ENCODE measurements around the gene THAP2.

- PRO-cap, 4 experiments = peak in 4 of 4 experiments; most common plus-strand start chr12:71664025 (in 4); most common minus-strand start chr12:71664313 (in 1)
- RAMPAGE, long total RNA, 2 experiments = start-site peak on the plus strand in 1 of 2 experiments, at chr12:71664004-71664439 at its widest, 140 reads per replicate
- RRBS = no CpG with 5 or more reads among the region's 35 CpGs
Measured at GRCh38 chr12:71663917-71664764, at the start of gene THAP2. Gene THAP2 (plus strand): TSS chr12:71664301.

- PRO-cap, 4 experiments = no peak in any of the 4 experiments
- RAMPAGE, long total RNA, 2 experiments = no peak in any of the 2 experiments
- RRBS = no CpG with 5 or more reads among the region's 10 CpGs
Measured at GRCh38 chr12:71947351-71948194, 8.9 kb downstream of the TPH2 start.

- PRO-cap, 4 experiments = no peak in any of the 4 experiments
- RAMPAGE, long total RNA, 2 experiments = no peak in any of the 2 experiments
- RRBS = no CpG with 5 or more reads among the region's 2 CpGs
Measured at GRCh38 chr12:72076348-72076613, 137.6 kb downstream of the TPH2 start.

DNA sequence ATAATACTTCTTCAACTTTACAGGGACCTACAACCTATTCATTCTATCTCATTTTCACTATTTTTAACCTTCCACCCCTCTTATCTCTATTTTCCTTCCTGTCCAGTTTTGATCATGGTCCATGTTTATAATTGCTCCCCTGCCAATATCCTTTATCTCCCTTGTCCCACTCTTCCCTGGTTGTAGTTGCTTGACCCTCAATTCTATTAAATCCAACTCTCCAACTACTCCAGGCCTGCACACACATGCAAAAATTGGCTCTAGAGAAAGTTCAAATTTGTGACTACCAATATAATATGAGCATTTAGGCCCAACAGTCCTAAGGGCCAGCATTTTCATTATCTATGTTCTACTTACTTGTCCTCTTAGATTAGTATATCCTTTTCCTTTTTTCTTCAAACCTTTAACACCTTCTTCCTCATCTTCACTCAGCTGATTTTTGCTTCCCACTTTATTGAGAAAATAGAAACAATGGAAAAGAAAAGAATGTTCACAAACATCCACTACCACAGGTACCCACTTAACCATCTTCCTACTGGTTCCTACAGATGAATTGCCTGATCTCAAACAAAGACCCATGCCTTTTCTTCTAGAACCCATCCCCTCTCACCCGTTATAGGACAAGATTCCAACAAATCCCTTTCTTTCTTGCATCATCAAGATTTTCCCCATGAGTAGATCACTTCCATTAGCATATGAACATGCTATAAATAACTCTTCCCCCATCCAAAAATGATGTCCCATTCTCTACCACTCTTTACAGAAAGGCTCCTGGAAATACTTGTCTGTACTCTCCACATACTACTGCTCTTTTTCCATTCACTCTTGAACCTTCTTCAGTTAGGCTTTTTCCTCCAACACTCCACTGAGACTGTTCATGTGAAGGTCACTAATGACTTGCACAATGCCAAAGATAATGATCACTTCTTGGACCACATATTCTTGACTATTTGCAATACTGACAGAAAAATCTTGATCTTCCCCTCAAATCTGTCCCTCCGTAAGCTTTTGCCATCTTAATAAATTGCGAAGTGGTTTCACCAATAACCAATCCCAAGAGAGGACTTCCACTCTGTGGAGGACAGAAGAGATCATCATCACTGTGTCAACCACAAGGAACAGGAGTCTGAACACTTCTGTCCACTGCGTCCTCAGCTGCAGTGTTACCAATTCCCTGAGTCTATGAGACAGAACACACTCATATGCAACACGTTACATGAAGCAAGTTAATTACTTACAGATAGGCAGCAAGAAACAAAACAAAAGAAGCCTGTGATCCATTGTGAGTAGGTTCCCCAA, 17.6 kb upstream of the TRHDE start:
- PRO-cap, 4 experiments = no peak in any of the 4 experiments
- RAMPAGE, long total RNA, 2 experiments = no peak in any of the 2 experiments
- RRBS = no CpG with 5 or more reads among the region's 5 CpGs

DNA sequence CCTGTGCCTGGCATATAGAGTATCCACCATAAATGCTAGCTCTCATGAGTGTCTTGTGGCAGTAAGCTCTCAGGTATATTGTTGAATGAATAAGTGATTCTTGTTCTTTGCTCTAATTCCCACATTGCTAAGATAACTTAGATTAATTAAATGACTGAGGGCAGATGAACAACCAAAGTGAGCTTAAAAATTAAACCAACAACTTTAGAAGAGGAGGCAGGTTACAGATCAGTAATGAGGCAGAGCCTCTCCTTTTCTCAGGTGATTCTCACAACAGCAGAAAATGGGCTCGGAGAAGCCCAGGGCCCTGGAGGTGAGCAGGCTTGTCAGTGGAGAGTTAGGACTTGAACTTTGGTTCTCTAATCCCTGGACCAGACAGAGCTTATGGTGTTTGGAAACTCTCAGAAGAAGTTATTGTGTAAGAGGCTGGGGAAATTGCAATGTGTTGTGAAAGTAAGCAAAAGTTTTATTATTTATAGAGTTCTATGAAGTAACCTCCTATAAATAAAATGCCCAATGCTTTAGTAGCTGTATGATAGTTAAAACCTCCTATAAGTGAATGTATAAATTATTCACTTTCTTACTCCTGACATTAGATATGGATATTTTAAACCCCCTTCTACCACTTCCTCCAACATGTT, 2.8 kb downstream of the TRHDE start:
- PRO-cap, 4 experiments = peak in 1 of 4 experiments; most common minus-strand start position 377 of the sequence (in 1)
- RAMPAGE, long total RNA, 2 experiments = no peak in any of the 2 experiments
- RRBS = no CpG with 5 or more reads among the region's 1 CpG

- PRO-cap, 4 experiments = peak in 1 of 4 experiments; most common minus-strand start chr12:73129617 (in 1)
- RAMPAGE, long total RNA, 2 experiments = no peak in any of the 2 experiments
- RRBS = no CpG with 5 or more reads among the region's 5 CpGs
Measured at GRCh38 chr12:73129509-73129754, 857.3 kb downstream of the TRHDE start.

GRCh38 chr12:74292102-74293454, 245.1 kb upstream of the ATXN7L3B start:
- PRO-cap, 4 experiments = no peak in any of the 4 experiments
- RAMPAGE, long total RNA, 2 experiments = no peak in any of the 2 experiments
- RRBS = 98% methylated on average over 4 of the region's 40 CpGs

DNA sequence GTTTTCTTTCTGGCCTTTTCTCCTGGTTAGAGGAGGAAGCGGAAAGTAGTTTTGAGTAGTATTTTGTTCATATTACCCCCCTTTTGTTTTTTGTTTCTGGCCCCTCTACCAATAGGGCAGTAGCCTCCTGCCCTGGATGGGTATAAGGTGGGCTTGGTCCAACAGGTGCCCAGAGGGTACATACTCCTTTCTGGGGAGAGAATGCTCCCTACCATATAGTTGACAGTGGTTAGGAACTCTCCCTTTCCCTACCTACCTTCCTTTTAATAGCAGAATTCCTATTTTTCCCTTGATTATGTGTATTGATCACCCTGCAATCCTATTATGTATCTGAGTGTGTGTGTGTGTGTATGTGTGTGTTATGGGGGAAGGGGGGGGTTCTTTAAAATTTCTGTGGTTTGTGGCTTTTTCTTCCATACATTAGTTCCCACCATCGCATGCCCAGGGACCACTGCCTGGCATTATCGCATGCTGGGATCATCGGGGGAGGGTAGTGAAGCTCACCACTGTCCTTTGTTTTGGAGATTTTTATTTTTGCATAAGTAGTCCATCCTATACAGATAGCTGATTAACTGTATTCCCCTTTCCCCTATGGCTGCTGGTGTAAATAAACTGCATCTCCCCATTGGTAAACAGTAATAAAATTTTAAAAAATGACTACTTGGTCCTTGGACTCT, 3.3 kb downstream of the ATXN7L3B start:
- PRO-cap, 4 experiments = no peak in any of the 4 experiments
- RAMPAGE, long total RNA, 2 experiments = no peak in any of the 2 experiments
- RRBS = no CpG with 5 or more reads among the region's 4 CpGs

- PRO-cap, 4 experiments = peak in 2 of 4 experiments; most common plus-strand start chr12:75481939 (in 2); most common minus-strand start chr12:75481943 (in 1)
- RAMPAGE, long total RNA, 2 experiments = no peak in any of the 2 experiments
- RRBS = no CpG with 5 or more reads among the region's 4 CpGs
Measured at GRCh38 chr12:75481792-75482348, 1.3 kb downstream of the GLIPR1 start.

GRCh38 chr12:75953963-75954639, 130.4 kb downstream of the NAP1L1 start:
- PRO-cap, 4 experiments = no peak in any of the 4 experiments
- RAMPAGE, long total RNA, 2 experiments = no peak in any of the 2 experiments
- RRBS = no CpG with 5 or more reads among the region's 4 CpGs

DNA sequence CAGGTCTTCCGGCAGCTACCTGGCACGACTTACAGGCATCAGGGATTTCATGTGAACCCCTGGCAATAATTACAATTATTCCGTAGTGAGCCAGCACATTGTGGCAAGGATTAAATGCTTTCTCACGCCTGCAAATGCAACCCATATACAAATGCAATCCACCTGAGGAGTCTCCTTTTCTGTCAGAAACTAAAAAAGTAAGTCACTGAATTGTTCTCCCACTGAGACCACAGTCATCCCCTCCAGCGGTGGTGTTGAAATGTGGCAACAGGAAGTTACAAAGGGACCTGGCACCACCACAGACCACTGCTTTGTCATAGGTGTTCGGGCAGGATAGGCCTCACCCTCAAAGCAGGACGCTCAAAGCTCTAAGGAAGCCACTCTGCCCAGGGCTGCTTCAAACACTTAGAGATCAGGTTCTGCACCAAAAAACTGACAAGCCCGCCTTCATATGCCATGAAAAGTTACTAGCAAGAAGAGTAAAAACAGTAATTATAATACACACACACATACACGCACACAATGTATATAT, 64.3 kb downstream of the NAP1L1 start:
- PRO-cap, 4 experiments = no peak in any of the 4 experiments
- RAMPAGE, long total RNA, 2 experiments = no peak in any of the 2 experiments
- RRBS = no CpG with 5 or more reads among the region's 9 CpGs

- PRO-cap, 4 experiments = peak in 2 of 4 experiments; most common plus-strand start chr12:76030873 (in 1); most common minus-strand start chr12:76030865 (in 2)
- RAMPAGE, long total RNA, 2 experiments = no peak in any of the 2 experiments
- RRBS = 2% methylated on average over 11 of the region's 47 CpGs
Measured at GRCh38 chr12:76030441-76031220, 53.9 kb downstream of the NAP1L1 start.

GRCh38 chr12:76085307-76085574, 756 bp upstream of the NAP1L1 start:
- PRO-cap, 4 experiments = no peak in any of the 4 experiments
- RAMPAGE, long total RNA, 2 experiments = no peak in any of the 2 experiments
- RRBS = no CpG with 5 or more reads among the region's 8 CpGs

- PRO-cap, 4 experiments = no peak in any of the 4 experiments
- RAMPAGE, long total RNA, 2 experiments = start-site peak on the minus strand in 1 of 2 experiments, at chr12:76369674-76369704 at its widest, 19 reads per replicate
- RRBS = no CpG with 5 or more reads among the region's 4 CpGs
Measured at GRCh38 chr12:76369493-76370033, 21.3 kb upstream of the BBS10 start.

DNA sequence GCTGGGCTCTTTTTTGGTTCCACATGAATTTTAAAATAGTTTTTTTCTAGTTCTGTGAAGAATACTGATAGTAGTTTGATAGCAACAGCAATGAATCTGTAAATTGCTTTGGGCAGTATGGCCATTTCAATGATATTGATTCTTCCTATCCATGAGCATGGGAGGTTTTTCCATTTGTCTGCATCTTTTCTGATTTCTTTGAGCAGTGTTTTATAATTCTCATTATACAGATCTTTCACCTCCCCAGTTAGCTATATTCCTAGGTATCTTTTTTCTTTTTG, 47.0 kb downstream of the OSBPL8 start:
- PRO-cap, 4 experiments = no peak in any of the 4 experiments
- RAMPAGE, long total RNA, 2 experiments = no peak in any of the 2 experiments

GRCh38 chr12:76518941-76519681, 40.5 kb downstream of the OSBPL8 start:
- PRO-cap, 4 experiments = no peak in any of the 4 experiments
- RAMPAGE, long total RNA, 2 experiments = no peak in any of the 2 experiments
- RRBS = no CpG with 5 or more reads among the region's 6 CpGs

DNA sequence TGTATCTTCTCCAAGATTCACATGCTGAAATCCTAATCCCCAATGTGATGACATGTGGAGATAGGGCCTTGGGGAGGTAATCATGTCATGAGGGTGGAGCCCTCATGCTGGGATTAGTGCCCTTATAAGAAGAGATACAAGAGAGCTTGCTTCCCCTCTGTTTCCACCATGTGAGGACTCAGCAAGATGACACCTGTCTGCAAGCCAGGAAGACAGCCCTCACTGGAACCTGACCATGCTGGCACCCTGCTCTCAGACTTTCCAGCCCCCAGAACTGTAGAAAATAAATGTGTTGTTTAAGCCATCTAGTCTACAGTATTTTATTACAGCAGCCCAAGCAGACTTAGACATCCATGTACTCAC, 36.1 kb downstream of the OSBPL8 start:
- PRO-cap, 4 experiments = no peak in any of the 4 experiments
- RAMPAGE, long total RNA, 2 experiments = no peak in any of the 2 experiments

- PRO-cap, 4 experiments = no peak in any of the 4 experiments
- RAMPAGE, long total RNA, 2 experiments = no peak in any of the 2 experiments
- RRBS = no CpG with 5 or more reads among the region's 2 CpGs
Measured at GRCh38 chr12:76611386-76612173, 52.0 kb upstream of the OSBPL8 start.

- PRO-cap, 4 experiments = peak in 1 of 4 experiments; most common minus-strand start chr12:76782716 (in 1)
- RAMPAGE, long total RNA, 2 experiments = no peak in any of the 2 experiments
- RRBS = no CpG with 5 or more reads among the region's 1 CpG
Measured at GRCh38 chr12:76782229-76782797, 18.4 kb downstream of the ZDHHC17 start.

DNA sequence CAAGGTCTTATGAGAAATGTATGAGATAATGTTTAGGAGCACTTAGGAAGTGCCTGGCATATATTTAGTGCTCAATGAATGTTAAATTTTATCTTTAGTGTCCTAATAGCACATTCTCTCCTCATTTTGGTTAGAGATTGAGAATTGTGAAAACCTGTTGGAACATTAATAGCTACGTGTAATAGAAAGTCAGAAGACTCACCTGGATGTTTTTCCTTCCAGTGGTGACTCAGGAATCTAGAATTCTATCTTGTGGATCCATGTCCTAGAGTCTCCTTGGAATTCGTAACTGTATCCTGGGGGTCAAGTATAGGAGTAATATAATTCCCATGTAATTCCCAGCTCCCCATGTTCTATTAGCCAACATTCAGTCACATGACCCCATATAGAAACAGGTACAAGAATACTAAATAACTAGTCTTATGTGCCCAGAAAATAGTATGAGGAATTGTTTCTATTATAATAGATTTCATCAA, 380.5 kb upstream of the E2F7 start:
- PRO-cap, 4 experiments = no peak in any of the 4 experiments
- RAMPAGE, long total RNA, 2 experiments = no peak in any of the 2 experiments
- RRBS = no CpG with 5 or more reads among the region's 2 CpGs